PFSK-1 (cell line): ENCODE results near the genes JHY, HSPA8, SCN3B, OR6M1 and PANX3.

DNA sequence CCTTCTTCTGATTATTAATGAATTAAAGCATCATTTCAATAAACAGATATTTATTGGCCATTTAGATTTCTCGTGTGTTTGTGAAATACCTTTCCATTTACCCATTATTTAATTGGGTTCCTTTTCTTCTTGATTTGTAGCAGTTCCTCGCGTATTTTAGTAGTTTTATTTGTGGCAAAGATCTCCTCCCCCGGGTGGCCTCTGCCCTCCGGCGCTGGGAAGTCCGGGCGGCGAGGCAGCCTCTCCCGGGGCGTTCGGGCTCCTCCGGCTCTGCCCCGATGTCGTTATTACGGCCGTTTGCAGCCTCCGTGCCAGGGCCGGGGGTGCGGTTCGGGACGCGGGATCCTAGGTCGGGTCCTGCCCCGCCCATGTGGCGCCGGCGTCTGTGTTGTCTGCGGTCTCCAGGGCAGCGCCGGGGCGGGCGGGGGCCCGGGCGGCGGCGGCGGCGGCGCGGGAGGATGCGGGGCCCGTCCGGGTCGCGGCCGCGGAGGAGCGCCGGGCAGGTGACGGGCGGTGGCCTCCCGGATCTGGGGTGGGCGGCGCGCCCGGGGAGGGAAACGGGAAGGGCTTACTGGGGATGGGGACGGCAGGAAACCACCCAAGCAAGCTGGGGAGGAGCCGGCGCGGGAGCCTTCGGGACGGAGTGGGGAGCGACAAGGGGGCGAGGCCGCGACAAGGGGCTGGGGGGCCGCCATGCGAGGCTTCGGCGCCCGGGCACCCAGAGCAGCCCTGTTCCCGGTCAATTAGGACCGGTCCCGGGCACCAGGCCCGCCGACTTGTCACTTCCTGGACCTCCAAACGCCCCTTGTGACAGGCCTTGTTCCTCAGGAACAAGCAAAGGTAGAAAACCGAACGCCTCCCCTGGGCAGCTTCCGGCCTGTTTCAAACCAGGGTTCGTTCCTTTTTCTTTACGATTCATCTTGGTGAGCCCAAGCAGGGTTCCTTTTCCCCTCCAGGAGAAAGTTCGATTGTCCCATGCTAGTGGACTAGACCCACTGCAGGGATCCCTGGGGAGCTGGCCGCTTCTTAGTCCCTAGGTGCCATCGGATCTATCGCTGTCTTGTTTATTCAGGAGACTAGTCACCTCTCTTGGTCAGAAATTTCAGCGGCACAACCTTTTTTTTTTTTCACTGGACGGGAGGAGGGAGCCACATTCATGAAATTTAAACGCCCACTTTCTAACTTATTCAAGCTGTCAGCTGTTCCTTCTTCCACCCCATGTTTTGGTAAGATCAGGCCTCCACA lies at the start of gene JHY:
Gene JHY (plus strand): TSS at position 290 of the 1,245 bp plus-strand sequence.
- RRBS, result 2% methylated on average over 45 of the region's 91 CpGs

DNA sequence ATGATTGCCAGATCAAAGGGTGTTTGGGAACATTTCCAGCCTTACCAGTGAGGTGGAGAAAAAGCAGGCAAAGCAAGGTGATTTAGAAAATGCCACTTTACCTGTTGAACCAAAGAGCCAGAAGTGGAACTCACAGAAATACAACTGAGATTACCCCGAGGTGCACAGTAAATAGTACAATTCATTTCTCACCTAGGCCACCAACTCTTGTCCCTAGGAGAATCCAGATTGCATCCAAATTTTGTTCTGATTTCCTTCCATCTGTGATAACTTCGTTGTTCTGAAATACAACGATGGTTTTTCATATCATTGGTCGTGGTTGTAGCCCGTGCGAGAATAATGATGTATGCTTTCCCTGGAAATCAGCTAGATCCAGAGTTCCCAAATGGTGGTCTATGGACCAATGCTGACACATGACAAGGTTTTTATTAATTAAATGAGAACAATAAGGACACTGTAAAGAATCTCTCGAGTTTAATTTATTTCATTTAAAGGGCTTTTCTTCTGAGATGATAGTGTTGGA lies 21.8 kb upstream of the BSX start:
- RRBS, result no CpG with 5 or more reads among the region's 7 CpGs

DNA sequence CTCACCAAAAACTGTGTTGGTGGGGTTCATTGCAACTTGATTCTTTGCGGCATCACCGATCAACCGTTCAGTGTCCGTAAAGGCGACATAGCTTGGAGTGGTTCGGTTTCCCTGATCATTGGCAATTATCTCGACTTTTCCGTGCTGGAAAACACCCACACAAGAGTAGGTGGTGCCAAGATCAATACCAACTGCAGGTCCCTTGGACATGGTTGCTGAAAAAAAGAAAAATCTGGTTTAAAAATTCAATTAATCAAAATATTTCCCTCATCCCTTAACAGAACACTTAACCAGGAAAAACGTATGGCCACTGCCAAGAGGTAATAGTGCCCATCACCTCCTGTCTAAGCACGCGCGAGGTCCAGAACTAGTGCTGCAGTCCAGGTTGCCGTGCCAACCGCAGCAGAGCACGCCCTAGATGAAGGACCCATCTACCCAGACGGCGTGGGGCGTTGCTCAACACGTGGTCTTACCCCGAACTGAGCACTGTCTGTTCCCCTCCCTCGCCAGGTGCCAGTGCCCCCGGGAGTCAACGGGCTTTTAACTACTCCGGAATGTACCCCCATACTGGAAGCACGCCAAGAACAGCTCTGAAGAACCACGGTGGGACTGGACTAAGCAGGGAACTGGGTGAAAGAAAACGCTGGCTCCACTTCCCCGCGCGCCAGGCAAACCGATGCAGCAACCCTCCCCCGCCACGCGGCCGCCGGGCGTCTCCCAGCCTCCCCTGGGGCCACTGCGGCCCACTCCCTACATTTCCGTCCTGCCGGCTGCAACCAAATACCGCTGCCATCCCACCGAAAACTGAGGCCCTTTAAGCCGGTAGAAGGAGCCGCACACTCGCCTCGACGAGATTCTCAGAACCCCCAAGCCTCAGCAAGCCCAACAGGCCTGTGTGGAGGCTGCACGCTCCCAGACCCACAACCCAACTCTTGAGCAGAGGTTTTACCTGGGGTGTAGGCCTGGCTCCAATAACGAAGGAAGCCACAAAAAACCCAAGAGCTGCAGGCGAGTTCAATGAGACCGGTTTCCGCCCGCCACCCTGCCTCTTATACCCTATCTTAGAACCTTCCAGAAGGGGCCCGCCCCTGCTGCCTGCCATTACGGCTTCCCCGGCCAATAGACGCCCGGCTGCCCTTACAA lies at the start of gene HSPA8:
Gene HSPA8 (minus strand): TSS at position 1,022 of the 1,143 bp plus-strand sequence.
- RRBS, result 1% methylated on average over 14 of the region's 58 CpGs

GRCh38 chr11:123193558-123194299 lies 1.3 kb downstream of the CLMP start:
- RRBS, result no CpG with 5 or more reads among the region's 7 CpGs

- RRBS, result no CpG with 5 or more reads among the region's 16 CpGs
Measured at GRCh38 chr11:123362703-123363930, 67.0 kb upstream of the GRAMD1B start.

DNA sequence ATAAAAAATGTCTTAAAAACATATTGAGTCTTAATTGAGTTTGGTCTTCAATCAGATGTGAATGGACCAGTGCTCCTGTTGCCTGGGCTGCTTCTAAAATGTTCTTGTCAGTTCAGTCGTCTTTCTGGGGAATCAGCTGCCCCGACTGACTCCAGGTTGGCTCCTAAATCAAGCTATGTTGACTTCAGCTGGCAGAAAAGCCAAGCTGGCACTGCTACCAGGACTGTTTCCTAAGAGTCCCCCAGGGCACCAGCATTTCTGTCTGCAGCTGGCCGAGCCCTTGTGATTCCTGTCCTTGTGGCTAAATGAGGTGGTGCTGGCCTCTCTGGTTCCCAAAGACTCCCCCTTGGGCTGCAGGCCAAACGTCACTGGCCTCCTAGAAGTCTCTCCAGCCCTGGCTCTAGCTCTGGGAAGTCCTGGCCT lies 31.0 kb downstream of the GRAMD1B start:
- RRBS, result no CpG with 5 or more reads among the region's 4 CpGs

GRCh38 chr11:123526364-123526804 lies 96.3 kb downstream of the GRAMD1B start:
- RRBS, result no CpG with 5 or more reads among the region's 15 CpGs

GRCh38 chr11:123561084-123562122 lies 93.0 kb downstream of the SCN3B start:
- RRBS, result 53% methylated on average over 4 of the region's 12 CpGs

DNA sequence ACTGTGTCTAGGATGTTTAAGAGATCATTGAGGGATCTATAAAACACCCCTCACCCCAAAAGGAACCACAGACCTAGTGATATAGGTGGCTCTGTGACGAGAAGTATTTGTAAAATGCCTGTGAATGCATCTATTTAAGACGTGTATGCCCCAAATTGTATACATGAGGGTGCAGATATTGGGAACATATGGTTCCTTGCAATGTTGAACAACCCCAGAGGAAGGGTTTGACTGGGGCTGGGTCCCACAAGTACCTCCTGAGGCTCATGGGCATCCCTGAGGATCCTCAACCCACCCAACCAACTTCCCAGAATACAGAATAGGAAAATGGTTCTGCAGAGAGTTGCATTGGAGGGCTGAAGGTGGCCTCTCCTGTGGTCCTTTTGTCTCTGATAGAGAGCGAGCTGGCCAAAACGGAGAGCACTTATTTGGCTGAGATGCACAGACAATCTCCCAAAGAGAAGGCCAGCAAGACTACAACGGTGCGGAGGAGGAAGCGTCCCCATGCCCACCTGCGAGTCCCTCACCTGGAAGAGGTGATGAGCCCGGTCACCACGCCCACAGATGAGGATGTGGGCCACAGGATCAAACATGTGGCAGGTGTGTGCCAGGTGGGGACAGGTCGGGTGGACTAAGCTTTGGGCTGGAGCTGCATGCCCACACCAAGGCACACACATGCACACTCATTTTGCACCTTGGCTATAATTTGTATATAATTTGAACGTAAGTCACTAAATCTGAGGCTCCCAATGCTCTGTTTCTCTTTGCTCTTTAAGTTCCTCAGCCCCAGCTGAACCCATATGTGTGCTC lies 41.2 kb downstream of the SCN3B start:
- RRBS, result no CpG with 5 or more reads among the region's 12 CpGs

DNA sequence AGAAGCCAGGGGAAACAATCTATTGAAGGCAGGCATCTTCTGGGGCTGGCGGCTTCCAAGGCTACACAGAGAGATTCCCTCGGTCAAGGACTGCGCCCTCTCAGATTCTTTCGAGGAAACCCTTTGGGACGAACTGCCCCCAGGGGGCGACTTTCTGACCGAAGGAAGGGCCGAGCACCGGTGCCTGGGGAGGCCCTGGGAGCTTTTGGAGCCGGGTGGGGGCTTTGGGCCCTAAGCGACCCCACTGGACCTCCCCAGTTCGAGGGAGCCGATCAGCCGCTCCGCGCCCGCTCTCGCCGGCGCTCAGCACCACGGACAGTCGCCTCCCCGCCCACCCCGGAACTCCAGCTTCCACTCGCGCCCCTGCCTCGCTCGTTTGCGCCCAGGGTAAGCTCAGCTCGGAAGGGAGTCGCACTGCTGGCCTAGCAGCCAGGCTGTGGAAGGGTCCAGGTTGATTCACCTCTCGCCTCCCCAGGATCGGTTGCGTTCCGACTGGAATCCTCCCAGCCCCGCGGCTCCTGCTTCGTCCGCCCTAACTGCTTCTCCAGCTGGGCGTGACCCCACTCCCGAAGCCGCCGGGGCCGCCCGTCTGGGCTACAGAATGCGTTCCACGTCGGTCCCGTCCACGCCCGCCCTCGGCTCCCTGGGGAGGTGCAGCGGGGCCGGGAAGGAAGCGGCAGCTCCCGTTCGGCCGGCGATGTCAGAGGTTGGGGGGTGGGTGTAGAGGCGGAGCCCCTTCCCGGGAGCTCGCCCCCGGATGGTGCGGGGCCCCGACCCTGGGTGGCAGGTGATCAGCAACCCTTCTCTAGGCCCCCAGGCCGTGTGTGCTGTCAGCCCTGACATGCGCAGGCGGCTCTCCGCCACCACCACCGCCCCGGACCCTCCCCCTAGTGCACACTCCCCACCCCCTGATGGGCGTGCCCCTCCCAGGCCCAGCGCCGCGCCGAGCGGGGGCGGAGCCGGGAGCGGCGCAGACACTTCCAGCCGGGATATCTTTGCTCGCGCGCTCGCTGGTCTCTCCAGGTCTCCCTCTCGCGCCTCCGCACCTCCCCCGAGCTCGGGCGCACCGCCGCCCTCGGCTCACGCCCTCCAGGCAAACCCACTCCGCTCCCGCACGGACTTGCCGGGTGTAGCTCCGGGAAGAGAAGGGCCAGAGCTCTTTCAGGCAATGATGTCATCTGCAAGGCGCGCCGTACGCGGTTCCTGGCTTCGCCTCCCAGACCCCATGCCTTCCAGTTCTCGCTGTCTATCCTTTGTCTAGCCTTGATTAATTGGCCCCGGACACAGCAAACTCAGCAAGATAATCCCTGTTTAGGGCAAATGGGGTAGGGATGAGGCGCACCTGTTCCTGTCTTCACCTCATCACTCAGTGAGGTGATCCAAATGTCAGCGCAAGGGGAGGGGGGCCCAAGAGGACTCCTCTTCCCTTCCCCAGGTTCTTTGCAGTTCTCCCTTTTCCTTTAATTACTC lies at the start of gene SCN3B:
Gene SCN3B (minus strand): TSS at position 859 of the 1,470 bp plus-strand sequence.
- RRBS, result 2% methylated on average over 41 of the region's 111 CpGs

GRCh38 chr11:123729600-123730075 lies 11.8 kb downstream of the ZNF202 start:
- RRBS, result no CpG with 5 or more reads among the region's 9 CpGs

GRCh38 chr11:123797100-123797973 lies 8.8 kb downstream of the OR6M1 start:
- RRBS, result no CpG with 5 or more reads among the region's 14 CpGs

DNA sequence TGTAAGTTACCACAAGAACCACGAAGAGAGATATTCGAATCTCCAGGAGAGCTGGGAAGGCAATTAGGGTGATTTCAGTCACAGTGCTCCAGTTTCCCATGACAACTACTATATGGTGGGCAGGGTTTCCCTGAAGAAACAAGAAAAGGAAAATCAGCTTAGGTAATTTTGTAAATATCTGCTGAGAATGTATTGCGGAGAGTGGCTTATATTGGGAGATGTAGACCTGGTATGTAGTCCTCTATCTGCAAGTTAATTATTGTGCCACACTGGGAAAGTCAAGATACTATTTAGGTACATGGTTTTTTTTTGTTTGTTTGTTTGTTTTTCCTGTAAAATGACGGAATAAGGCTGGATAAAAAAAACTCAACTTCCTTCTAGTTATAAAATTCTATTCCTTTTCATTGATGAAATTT lies at the start of gene OR6M1:
Gene OR6M1 (minus strand): TSS at position 100 of the 416 bp plus-strand sequence.
- RRBS, result no CpG with 5 or more reads among the region's 4 CpGs

DNA sequence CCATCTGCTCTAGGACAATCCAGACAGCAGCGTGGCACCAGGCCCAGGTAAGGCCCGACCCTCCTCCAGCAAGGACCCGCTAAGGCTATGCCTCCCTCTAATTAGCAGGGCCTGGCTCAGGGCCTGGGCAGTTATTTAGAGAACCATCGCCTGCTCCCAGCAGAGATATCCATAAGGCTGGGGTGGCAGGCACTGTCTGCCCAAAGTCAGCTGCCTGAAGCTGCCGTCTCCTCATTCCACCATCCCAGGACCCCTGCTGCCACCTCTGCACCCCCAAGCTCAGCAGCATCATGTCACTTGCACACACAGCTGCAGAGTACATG lies at the start of gene PANX3:
Gene PANX3 (plus strand): TSS at position 162 of the 323 bp plus-strand sequence.
- RRBS, result no CpG with 5 or more reads among the region's 5 CpGs

- RRBS, result no CpG with 5 or more reads among the region's 2 CpGs
Measured at GRCh38 chr11:124657605-124657944, 16.0 kb downstream of the SIAE start.

DNA sequence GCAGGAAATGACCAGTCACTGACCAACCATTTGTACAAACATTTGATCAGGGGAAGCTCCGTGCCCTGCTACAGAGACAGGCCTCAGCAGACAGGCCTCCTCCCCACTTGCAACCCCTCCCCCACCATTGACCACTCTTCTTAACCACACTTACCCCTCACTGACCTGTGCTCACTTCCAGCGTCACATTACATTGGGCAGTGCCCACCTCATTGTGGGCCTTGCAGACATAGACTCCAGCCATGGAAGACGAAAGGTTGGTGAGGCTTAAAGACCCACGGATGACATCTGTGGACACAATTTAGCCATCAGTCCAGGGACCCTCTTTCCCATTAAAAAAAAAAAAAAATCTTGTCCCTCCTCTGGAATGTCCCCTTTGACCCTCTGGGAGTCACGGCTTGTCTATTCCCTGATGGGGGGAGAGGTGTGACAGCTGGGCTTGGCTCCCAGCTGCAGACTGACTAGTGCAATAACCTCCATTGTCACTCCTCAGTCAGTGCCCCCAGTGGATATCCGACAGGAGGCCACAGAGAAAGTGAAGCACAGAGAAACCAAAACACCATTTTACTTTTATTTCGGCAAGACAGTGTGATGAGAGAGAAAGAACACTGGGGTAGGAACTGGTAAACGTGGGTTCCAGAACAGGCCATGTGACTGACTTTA lies 2.6 kb upstream of the VSIG2 start:
- RRBS, result no CpG with 5 or more reads among the region's 8 CpGs

GRCh38 chr11:124758793-124759303 lies 3.2 kb downstream of the ESAM start:
- RRBS, result no CpG with 5 or more reads among the region's 31 CpGs

DNA sequence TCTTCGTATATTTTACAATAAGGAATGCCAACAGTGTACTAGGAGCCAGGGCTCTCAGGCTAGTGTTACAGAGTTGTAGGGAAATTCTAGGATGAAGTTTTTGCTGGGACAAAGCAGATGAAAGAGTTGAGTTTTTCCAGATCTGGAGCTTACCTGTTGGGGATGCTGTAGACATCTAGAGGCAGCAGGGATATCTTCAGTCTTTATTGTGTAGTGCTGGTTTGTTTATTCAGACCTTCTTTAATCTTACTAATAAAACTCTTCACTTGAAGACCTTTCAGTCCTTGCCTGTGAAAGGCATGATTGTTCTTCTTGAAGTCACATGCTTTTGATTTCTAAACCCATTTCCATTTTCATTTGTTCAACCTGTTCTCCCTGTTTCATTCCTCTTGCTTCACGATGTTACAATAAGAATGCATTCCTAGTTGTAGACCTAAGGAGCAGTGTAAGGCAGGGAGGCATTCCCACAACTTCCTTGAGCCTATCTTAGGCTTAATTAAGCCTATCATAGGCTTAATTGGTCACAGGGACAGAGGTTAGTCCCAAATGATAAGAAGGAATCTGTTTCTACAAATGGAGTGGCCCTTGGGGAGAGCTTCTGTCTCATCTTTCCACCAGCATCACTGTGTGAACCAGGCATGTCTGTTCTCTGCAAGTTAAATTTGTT lies 7.8 kb upstream of the SLC37A2 start:
- RRBS, result no CpG with 5 or more reads among the region's 2 CpGs

DNA sequence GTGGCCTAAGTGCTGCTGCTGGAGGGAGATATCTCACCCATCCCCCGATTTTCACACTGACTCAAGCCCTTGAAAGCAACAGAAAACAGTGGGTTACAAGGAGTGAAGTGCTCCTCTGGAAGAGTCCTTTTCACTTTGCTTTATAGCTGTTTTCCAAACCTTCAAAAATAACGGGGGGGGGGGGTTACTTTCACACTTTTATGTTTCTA lies 843 bp downstream of the TMEM218 start:
- RRBS, result no CpG with 5 or more reads among the region's 2 CpGs

DNA sequence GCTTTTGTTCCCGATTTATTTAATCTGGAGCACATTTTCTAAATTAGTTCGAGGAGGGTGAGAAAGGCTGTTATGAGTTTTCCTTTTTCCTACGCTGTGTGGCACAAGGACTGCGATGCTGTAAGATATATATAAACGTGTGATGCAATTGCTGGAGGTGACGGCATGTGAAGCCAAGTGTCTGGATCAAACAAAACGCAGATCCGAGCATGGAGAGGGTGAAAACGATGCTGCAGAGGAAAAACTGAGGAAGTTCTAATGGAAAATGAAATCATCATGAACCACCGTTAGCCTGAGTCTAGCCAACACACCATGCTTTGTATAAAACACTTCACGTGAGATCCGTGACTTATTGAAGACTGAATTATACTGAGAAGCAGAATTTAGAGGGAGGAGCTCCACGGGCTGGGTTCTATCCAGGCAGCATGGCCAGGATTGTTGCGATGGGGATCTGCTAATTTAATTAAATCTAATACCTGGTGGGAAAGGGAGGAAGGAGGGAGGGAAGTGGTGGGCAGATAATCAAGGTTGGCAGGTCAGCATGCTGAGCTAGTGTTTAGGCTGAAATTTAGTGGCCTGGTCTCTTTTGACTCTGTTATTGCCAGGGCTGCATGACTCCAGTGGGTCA lies 4.5 kb downstream of the PKNOX2 start:
- RRBS, result no CpG with 5 or more reads among the region's 14 CpGs